Smooth muscle cell (in vitro differentiated cells): ENCODE measurements around the genes YIF1B, KCNK6 and SAMD4B.

DNA sequence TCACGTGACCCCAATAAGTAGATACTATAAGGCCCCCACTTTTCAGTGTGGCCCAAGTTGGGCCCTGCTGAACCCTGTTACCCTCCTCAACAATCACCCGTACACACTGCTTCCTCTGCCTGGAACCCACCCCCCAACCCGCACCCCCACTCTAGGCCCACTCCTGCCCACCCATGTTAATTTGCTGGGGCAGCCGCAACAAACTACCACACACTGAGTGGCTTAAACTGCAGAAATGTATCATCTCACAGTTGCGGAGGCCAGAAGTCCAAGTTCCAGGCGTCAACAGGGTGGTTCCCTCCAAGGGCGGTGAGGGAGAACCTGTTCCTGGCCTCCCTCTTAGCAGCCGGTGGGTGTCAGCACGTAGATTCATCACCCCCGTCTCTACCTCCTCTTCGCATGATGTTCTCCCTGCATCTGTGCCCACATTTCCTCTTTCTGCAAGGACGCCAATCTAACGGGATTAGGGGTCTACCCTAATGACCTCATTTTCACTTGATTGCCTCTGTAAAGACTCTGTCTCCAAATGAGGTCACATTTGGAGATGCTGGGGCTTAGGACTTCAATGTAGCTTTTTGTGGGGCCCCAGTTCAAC, 38.6 kb downstream of the DPF1 start:
- RAMPAGE, long total RNA = no peak

GRCh38 chr19:38227787-38228387, 3.9 kb upstream of the DPF1 start:
- RAMPAGE, long total RNA = no peak

DNA sequence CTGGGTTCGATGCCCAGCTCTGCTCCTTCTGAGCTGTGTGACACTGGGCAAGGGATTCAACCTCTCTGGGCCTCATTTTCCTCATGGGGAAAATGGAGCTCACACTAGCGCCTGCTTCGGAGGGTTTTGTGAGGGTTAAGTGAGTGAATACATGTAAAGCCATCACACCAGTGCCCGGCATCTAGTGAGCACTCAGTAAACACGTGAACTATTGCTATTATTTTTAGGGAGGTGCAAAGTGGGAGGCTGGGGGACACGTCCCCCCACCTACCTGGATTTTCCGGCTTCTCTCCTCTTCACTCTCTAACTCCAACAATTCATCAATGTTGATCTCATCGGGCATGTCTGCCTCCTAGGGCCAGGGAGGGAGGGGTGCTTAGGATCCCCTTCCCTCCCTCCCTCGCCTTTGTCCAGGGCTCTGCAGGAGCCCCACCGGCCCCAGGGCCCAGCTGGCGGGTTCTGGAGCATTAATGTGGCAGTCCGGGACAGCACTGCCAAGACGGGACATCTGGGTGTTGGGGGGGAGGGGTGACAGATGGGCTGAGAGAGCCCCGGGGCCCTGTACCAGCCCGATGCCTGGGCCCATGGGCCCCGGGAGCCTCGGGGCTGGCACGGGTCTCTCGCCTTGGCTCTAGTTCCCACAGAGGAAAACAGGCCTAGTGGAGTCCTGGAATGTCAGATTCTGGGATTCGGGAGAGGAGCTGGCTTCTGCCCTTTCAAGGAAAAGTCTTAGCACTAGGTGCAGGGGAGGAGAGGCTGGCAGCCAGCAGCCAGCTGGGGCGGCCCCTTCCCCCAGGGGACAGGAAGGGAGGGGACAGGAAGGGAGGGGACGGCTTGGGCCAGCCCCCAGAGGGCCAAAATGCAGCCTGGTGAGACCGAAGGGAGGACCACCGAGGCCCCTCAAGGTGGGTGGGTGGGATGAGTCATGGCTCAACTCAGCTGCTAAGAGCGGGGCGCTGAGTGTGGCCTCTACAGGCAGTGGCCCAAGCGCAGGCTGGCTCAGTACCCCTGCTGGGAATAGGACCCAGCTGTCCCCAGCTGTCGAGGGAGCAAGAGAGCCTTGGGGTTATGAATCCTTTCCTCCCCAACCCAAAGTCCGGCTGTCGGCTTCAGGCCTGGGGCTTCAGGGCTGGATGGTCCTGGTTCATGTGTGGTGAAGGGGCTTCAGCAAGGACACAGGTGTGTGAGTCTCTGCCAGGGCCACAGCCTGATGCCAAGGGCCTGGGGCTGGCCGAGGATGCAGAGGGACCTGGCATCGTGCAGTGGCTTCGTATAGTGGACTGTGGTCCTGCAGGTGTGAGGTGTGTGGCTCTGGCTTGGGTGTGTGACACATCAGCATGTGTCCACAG, 3.1 kb downstream of the PPP1R14A start:
- RAMPAGE, long total RNA = no peak

DNA sequence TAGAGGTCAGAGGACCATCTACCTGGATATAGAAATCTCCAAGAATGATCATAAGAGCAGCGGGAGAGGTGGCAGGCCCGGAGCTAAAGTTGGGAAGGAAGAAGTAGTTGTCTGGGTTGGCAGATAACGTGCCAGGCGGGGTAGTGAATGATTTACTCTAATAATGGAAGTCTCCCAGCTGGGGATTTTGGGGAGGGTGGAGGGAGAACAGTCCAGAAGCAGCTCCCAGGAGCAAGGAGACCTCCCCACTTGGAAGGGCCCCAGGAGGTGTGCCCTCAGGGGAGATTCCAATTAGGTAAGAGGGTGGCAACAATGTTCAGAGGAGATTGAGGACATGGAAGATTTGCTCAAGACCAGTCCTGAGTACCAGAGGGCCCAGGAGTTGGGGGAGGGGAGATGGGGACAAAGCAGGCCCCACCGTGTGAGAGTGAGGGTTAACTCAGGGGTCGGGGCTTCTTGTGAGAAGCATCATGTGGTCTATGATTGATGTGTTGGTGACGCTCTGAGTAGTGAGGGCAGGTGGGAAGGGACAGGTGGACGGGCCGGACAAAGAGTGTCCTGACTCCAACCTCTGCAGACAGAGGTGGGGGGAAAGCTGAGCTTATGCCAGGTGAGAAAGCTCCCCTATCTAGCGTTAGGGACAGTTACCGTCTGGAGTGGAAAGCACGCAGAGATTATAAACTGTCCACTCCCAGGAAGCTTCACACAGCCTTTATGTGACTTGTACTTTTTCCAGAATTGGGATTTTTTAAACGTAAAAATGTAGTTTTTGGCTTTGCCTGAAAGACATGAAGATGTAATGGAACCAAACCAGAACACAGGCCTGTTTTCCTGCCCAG, 3.5 kb downstream of the SPINT2 start:
- RAMPAGE, long total RNA = no peak

- RAMPAGE, long total RNA = start-site peak on the minus strand at chr19:38315763-38315969, 392 and 327 reads in 2 replicates
Observed at GRCh38 chr19:38315247-38316371, at the start of gene YIF1B. YIF1B (minus strand) TSS chr19:38315947.

DNA sequence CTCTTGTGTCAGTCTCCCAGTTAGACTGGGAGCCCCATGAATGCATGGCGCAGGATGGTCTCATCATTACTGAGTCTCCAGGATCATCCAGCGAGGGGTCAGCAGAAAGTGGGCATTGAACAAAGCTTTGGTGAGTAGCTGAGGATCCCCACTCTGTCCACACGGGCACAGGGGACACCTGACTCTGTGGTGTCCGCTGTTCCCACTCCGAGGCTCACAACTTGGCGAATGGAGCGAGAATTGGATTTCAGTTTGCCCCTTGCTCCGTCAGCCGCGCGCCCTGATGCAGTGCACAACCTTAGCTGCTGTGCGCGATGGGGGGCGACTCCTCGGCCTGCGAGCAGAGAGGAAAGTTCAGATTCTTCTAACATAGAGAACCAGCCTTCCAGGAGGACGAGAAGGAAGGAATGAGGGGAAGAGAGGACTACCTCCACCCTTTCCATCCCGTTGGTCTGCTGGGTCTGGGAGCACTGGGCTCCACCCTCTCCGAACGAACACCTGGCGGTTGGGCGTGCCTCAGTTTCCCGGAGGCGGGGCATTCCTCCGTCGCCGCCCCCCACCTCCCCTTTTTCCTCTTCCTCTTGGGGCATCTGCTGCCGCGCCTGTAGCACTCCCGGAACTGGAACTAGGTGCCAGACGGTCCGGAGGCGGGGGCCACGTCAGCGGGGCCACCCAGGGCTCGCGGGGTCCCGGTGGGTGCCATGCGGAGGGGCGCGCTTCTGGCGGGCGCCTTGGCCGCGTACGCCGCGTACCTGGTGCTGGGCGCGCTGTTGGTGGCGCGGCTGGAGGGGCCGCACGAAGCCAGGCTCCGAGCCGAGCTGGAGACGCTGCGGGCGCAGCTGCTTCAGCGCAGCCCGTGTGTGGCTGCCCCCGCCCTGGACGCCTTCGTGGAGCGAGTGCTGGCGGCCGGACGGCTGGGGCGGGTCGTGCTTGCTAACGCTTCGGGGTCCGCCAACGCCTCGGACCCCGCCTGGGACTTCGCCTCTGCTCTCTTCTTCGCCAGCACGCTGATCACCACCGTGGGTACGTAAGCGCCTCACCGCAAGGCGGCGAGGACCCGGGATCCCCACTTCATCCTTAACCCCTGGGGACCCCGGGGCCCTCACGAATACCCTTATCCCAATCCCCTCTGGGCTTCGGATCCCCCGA, at the start of gene KCNK6:
TSS of gene KCNK6 (plus strand) at position 596 of the 1,149 bp plus-strand sequence.
- RAMPAGE, long total RNA = no peak

DNA sequence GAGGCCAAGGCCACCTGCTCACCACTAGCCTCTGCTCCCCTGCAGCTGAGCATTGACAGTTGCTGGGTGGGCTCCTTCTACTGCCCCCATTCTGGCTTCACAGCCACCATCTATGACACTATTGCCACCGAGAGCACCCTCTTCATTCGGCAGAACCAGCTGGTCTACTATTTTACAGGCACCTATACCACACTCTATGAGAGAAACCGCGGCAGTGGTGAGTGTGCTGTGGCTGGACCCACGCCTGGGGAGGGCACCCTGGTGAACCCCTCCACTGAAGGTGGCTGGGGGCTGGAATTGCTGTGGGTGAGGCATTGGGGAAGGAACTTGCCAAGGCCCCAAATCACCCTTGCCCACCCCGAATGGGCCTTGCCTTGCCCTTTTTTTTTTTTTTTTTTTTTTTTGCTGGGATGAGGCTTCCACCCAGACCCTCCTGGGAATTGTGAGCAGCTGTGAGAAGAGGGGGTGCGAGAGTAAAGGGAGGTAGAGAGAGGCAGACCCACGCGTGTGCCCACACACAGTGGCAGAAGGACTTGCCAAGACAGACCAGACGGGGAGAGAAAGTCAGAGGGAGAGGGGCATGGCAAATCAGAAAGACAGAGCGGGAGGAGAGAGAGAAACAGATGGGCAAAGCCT, 16.7 kb downstream of the CATSPERG start:
- RAMPAGE, long total RNA = no peak

DNA sequence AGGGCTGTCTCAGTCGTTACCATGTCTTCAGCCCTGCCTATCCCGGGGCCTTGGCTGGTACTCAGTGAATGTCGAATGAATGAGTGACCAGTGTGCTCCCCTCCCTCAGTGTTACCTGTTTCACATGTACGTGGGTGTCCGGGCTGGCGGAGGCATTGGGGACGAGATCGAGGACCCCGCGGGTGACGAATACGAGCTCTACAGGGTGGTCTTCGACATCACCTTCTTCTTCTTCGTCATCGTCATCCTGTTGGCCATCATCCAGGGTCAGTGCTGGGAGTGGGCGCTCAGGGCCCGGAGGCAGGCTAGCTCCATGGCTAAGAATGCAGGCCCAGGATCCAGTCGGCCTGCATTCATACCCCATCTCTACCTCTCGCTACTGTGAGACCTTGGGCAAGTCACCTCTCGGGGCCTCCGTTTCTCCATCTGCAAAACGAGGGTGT, 32.9 kb downstream of the MAP4K1 start:
- RAMPAGE, long total RNA = no peak

DNA sequence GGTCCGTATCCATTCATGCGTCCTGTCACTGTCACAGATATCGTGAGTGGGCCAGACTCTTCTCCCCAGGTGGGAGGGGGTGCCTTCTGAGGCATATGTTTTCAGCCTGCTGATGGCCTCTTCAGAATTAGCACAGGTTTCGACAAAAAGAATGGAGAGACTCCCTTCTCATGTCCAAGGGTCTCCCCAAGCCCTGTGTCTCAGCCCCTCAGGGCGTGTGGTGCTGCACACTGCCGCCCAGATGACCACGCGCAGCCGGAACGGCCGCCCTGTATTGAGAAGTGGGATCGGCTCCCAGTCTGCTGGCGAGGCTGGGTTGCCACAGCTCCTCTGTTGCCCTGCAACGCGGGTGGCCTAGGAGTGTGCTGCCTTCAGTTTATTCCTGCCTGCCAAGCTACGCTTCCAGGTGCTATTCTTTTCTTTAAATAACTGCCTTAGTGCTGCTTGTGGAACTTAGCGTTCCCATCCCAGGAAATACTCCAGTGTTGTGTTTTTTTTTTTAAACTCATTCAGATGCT, 16.4 kb downstream of the ACTN4 start:
- RAMPAGE, long total RNA = no peak

- RAMPAGE, long total RNA = no peak
Observed at GRCh38 chr19:38694560-38694759, 47.0 kb downstream of the ACTN4 start.

DNA sequence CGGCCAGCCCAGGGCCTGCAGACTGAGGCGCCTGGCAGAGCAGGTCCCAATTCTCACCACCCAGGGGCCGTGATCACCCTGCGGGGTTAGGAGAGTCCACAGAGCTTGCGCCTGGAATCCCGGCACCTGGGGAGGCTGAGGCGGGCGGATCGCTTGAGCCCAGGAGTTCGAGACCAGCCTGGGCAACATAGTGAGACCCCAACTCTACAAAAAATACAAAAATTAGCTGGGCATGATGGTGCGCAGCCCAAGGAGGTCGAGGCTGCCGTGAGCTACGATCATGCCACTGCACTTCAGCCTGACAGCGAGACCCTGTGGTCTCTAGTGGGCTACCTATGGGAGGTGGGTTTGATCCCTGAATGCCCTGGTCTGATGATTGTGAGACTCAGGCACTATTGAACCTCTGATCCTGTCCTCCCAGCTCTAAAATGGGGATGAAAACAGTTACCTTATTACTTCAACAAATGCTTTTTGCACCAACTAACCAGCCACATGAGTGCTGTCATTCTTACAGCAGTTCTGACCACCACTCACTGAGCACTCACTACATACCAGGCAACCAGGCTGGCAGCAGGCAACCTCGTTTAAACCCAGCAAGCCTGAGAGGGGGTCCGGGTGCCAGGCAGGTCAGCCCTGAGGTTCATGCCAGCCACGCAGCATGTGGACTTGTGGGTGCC, 19.5 kb downstream of the CAPN12 start:
- RAMPAGE, long total RNA = no peak

DNA sequence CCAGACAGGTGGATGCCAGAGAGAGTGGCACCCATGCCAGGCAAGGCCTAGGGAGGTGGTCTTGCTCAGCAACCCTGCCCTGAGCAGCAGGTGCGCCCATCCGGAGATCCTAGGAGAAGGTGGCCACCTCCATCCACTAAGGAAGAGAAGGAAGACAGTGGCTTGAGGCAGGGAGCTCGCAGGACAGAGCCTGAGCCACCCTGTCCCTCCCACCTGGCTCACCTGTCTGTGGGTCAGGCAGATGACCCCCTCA, 13.6 kb downstream of the CAPN12 start:
- RAMPAGE, long total RNA = no peak

- RAMPAGE, long total RNA = no peak
Observed at GRCh38 chr19:38843852-38845089, 5.5 kb downstream of the HNRNPL start.

GRCh38 chr19:38859635-38860351, 10.0 kb upstream of the HNRNPL start:
- RAMPAGE, long total RNA = no peak

DNA sequence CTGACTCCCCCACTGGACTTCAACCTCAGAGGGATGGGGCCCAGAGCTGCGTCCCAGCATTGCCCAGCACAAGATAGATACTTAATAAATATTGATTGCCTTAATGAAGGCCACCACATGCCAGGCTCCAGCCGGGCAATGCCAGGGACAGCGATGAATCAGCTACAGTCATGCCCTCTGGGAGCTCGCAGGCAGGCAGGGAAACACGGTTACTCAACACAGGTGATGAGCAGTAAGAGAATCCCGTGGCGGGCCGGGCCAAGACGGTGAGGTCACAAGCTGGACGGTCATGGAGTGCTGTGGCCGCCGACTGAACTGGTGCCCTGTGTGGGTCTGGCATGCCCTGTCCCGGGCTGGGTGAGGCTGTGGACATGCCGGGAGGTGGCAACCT, 13.3 kb upstream of the PAK4 start:
- RAMPAGE, long total RNA = no peak

DNA sequence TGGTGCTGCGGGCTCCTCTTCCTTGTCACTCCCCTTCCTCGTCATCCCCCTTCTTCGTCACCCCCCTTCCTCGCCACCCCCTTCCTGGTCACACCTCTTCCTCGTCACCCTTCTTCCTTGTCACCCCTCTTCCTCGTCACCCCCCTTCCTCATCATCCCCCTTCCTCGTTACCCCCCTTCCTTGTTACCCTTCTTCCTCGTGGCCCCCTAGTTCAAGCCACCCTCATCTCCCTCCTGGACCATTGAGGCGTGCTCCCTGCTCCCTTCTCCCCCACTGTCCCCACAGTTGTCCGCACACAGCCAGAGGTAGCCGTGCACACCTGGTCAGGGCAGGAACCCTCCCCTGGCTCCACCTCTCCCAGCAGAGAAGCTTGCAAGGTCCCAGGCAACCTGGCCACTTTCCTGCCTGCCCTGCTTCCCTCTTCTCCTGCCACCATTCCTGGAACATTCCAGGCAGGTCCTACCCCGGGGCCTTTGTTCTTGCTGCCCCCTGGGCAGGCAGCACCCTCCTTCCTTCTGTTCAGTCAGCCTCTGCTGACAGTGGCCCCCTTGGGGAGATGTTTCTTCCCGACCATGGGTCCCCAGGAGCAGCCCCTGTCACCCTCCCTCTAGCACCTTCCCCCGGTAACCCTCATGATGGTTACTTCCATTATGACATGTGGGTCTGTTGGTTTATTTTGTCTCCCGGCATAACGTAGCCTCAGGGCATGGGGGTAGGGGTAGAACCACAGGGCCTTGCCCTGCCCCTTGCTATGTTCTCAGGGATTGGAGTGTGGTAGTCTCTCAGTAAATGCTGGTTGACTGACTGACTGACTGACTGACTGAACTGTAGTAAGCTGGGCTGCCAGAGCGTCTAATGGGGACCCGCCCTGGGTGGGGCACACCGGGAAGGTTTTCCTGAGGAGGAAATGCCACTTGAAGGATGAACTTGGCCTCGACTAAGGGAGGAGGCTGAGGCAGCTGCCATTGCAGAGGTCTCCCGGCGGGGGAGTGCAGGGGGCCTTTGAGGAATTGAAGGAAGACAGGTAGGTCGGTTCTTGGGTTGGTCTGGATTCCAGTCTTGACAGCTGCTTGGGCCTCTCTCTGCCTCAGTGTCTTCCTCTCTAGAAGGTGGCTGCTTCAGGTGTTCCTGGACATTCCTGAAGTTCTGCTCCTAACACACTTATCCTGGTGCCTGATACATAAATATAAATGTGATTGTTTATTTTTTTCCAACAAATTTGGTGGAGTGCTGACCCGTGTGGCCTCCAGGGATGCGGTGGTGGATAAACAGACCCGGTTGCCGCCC, 10.8 kb downstream of the PAK4 start:
- RAMPAGE, long total RNA = no peak

DNA sequence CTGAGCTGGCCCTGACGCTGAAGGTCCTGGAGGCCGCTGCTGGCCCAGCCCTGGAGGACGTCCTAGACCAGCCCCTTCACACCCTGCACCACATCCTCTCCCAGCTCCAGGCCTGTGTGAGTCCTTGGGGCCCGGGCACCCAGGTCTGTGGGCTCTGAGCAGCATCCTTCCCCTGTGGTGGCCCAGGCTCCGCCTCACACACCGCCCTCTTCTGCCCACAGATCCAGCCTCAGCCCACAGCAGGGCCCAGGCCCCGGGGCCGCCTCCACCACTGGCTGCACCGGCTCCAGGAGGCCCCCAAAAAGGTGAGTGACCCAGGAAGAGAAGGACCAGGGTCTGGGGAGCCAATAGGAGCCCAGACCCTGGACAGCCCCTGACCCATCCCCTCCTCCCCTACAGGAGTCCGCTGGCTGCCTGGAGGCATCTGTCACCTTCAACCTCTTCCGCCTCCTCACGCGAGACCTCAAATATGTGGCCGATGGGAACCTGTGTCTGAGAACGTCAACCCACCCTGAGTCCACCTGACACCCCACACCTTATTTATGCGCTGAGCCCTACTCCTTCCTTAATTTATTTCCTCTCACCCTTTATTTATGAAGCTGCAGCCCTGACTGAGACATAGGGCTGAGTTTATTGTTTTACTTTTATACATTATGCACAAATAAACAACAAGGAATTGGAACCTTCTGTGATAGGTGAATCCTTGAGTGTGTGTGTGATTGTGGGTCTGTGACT, 2.0 kb downstream of the IFNL1 start:
- RAMPAGE, long total RNA = no peak

GRCh38 chr19:39310399-39310933, 10.2 kb downstream of the LRFN1 start:
- RAMPAGE, long total RNA = no peak

DNA sequence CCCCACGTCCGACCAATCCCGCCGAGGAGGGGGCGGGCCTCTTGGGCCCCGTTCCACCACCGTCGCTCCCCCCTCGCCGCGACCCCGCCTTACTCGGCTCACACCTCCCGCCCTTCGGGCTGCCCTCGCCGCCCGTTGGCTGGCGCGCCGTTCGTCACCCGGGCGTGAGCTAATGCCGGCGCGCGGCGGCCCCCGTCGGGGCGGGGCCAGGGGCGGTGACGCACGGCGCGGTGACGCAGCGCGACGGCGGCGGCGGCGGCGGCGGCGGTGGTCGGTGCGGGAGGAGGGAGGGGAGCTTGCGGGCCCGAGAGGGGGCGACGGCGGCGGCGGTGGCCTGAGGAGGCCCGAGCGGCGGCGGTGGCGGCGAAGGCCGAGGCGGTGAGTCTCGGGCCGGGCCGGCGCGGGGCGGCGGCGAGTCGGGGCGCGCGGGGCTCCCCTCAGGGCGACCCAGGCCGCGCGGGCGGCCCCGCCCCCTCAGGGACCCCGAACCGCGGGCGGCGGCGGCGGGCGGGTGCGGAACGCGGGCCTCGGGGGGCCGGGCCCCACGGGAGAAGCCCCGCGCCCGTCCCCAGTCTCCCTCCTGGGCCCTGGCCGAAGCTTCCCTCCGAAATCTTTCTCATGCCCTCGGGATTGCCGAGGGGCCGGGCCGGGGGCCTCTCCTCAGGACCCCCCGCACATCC, at the start of gene SAMD4B:
TSS of gene SAMD4B (plus strand) at position 223 of the 680 bp plus-strand sequence.
- RAMPAGE, long total RNA = no peak

DNA sequence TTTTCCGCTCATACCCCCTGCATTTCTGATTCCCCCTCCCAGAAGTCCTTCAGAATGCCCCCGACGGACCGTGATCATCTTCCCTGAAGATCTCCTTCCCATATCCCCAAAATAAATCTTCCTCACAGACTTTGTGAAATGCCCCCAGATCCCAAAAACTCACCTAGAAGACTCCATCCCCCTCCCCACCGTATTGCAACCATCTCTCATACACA, 976 bp downstream of the SAMD4B start:
- RAMPAGE, long total RNA = no peak